ENCODE data around the gene ZNF622.

- RAMPAGE, long total RNA: no peak
- RRBS: 79% methylated on average over 3 of the region's 24 CpGs
These were observed 214.8 kb downstream of the TRIO start for GRCh38 chr5:14357817-14358390.

GRCh38 chr5:14402678-14403205 lies 178.8 kb upstream of the OTULINL start:
- RAMPAGE, long total RNA: no peak
- RRBS: no CpG with 5 or more reads among the region's 3 CpGs

GRCh38 chr5:14419562-14420302 lies 161.9 kb upstream of the OTULINL start:
- RAMPAGE, long total RNA: no peak
- RRBS: no CpG with 5 or more reads among the region's 20 CpGs

- RAMPAGE, long total RNA: no peak
- RRBS: no CpG with 5 or more reads among the region's 13 CpGs
These were observed 131.6 kb upstream of the OTULINL start for GRCh38 chr5:14449736-14450613.

DNA sequence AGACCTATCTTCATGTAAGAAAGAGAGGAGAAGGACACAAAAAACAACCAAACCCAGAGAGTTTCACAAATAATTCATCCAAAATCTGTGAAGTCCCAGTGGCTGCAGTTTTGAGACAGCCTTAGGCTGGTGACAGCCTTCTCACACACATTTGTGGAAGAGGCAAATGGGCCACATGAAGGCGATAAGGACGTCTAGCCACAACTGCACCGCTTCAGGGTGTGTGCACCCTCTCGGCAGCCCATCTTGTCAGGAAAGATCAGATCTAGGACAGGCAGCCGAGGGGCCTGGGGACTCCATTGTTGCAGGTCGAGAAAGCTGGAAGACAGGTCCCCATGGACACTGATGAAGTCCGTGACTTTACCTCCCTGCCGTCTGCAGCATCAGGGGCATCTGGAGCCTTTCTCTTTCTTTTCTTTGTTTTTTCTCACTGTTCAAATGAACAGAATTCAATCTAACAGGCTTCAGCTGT lies 112.1 kb upstream of the OTULINL start:
- RAMPAGE, long total RNA: no peak
- RRBS: no CpG with 5 or more reads among the region's 8 CpGs

DNA sequence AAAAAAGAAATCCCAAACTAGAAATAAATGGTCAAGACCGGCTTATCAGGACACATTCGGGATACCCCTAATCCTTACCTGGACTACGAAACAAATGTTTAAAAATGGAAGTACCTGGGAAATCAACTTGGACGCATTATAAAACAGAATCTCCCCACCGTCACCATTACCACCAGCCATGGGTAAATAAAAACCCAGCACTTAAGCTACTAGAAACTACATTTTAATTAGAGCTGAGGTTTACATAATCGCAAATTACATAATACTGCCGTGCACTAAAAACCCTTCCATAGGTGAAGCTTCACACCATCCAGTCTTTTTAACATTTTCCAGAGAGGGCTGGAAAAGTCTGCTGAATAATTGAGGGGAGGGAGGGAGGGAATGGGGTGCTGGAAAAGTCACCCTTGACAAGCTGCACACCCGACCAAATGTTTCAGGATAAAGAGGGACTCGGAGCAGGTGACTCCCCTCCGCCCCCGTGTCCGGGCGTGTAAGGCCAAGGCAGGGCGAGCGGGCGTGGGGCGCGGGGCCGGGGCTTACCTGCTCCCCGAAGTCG lies 688 bp downstream of the ANKH start:
- RAMPAGE, long total RNA: no peak
- RRBS: 2% methylated on average over 10 of the region's 21 CpGs

DNA sequence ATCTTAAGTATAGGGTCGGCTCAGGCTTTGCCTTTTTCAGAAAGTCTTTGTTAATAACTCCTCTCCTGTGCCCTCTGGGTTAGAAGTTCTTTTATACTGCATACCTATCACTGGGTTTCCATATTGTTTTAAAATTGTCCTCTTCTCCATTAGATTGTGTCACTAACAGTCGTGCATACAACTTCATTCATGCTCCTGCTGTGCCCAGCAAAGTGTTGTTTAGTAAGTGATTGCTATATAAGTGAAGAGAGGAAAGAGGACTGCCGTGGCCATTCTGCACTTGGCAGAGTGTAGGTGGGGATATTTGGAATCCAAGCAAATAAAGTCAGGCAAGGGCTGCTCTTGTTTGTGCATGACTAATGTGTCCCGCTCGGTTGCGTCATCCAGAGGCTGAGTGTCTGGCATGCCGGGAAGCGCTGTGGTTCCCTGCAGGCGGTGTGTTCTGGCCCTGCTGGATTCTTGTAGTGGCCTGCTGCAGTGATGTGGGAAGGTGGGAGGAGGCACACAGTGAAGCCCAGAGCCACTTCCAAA lies 136.8 kb upstream of the ANKH start:
- RAMPAGE, long total RNA: no peak
- RRBS: no CpG with 5 or more reads among the region's 9 CpGs

DNA sequence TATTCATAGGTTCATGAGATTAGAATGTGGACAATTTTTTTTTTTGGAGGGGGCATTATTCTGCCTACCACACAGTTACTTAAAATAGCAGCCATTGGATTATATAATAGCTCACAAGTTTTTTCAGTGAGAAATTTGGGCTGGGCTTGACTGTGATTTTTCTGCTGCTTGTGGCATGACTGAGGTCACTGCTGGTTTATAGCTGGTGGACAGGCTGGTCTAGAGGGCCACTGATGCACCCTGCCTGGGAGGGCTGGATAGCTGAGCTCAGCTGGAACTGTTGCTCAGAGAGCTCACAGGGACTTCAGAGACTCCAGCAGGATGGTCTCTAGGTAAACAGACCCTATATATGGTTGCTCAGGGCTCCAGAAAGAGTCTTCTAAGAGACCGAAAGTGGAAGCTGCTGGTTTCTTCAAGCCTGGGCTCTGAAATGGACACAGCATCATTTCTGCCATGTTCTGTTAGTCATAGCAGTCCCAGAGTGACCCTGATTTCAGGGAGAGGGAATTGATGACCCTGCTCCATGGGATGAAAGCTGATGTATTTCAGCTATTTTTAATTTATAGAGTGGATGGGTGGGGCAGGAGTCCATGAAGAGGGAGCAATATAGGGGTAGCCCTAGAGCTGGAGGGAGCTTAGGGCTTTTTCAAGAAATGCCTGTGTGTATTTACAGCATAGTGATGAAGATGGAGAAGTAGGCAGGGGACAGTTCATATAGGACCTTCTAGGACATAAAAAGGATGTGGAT lies 135.2 kb downstream of the FBXL7 start:
- RAMPAGE, long total RNA: no peak
- RRBS: no CpG with 5 or more reads among the region's 1 CpG

DNA sequence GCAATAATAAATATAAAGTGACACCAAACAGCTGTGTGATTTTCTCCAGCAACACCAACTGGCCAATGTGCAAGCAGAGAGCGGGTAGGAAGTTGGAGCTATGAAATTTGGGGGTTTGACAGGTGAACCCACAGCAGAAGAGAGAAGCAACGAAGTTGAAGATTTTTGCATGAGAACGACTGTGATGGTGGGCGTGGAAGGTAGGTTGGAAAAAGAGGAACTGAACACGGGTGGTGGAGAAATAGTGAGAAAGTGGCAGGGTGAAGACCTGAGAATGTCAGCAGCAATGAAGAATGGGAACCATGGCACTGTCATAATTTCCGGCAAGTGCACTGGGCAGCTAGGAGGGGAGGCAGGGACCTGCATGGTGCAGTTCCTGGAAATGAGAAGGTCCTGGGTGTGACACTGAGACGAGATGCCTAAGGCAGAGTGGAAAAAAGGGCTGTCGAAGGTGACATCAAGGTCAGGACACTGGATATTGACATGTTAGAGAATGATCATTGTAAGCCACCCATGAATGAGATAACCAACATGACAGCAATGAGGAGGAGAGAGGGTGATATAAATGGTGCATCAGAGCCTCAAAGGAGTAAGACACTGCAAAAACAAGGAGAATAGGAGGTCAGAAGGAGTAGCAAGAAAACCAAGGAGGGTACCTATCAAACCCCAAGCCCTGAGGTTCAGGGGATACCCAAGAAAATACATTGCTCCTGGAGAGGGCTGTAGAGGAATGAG lies 283.1 kb downstream of the FBXL7 start:
- RAMPAGE, long total RNA: no peak
- RRBS: no CpG with 5 or more reads among the region's 8 CpGs

GRCh38 chr5:15835874-15836770 lies 336.1 kb downstream of the FBXL7 start:
- RAMPAGE, long total RNA: no peak
- RRBS: no CpG with 5 or more reads among the region's 6 CpGs

DNA sequence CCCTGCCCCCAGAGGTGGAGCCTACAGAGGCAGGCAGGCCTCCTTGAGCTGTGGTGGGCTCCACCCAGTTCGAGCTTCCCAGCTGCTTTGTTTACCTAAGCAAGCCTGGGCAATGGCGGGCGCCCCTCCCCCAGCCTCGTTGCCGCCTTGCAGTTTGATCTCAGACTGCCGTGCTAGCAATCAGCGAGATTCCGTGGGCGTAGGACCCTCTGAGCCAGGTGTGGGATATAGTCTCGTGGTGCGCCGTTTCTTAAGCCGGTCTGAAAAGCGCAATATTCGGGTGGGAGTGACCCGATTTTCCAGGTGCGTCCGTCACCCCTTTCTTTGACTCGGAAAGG lies 267.6 kb downstream of the MARCHF11 start:
- RAMPAGE, long total RNA: no peak
- RRBS: no CpG with 5 or more reads among the region's 19 CpGs

DNA sequence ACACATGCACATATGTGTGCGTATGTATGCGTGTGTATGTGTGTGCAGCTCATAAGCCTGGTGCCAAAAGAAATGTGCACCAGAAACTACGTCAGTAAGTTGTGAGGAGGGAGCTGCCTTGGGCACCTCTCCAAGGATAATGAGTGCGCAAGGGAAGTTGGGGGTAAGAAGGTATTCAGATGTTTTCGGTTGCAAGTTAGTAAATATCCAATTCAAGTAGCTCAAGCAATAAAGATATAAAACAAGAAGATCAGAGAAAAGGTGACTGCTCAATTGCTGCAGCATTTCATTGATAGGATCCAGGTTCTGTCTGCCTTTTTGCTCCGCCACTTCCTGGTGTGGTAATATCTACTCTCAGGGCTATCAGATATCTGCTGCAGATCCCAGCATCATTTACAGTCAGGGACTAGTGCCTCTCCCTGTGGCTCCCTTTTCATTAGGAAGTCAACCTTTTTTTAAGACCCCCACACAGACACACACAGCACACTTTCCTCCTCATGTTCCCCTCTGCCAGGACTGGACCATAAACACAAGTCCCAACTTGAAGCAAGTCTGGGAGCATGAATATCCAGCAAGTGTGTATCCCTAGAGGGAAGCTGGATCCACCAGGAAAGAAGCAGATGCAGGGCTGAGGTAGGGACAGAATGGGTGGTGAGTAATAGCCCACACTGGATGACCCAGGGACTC lies 53.8 kb downstream of the ZNF622 start:
- RAMPAGE, long total RNA: no peak
- RRBS: no CpG with 5 or more reads among the region's 6 CpGs

DNA sequence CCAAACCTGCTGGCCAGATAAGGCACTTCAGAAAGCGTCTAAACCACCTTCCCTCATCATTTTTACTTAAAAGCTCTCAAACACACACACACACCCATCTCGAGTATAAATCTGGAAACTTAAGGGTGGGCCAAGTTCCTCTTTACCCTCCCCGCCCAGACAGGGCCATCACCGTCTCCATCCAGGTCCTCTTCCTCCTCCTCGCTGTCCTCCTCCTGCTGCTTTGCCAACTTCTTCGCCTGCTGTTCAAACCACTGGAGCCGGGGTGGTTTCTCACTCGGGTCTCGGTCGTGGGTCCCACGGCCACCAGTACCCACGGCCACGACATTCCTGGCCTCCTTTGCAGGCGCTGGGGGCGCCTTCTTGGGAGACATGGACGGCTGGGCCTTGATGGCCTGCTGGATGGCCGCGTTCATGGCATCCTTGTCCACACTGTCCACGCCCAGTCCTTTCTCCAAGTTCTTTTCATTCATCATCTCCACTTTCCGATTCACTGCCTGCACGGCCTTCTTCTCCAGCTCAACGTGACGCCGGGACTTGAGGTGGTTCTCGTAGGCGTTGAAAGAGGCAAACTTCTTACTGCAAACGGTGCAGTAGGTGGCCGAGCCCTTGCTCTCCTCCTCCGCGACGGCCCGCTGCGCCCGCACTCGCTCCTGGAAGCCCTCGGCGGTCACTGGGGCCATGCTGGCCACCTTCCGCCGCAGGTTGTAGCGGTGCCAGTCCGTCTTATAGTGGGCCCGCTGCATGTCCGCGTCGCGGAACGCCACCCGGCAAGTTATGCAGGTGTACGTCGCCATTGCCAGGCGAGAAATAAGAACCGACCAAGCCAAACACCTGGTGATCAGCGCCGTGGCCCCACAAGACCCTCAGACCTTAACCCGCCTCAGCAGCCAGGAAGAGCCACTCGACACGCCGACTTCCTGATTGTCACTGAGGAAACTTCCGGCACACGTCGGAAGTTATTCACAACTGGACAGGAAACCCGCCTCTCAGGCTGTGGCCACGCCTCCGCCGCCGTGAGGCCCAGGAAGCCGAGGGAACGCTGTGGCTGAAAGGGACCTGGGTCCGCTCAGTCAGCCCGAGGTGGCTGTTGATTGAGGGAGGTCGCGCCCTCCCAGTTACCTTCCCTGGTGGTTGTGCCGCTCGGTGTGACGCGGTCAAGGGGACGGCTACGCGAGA lies at the start of gene ZNF622:
TSS of gene ZNF622 (minus strand) at position 932 of the 1,179 bp plus-strand sequence.
- RAMPAGE, long total RNA: start-site peak on the minus strand centred at position 902 of the sequence, 68 bp wide, 788 and 60 reads in 2 replicates
- RRBS: no CpG with 5 or more reads among the region's 79 CpGs

- RAMPAGE, long total RNA: no peak
- RRBS: no CpG with 5 or more reads among the region's 5 CpGs
These were observed 70.7 kb upstream of the ZNF622 start for GRCh38 chr5:16536283-16536621.

DNA sequence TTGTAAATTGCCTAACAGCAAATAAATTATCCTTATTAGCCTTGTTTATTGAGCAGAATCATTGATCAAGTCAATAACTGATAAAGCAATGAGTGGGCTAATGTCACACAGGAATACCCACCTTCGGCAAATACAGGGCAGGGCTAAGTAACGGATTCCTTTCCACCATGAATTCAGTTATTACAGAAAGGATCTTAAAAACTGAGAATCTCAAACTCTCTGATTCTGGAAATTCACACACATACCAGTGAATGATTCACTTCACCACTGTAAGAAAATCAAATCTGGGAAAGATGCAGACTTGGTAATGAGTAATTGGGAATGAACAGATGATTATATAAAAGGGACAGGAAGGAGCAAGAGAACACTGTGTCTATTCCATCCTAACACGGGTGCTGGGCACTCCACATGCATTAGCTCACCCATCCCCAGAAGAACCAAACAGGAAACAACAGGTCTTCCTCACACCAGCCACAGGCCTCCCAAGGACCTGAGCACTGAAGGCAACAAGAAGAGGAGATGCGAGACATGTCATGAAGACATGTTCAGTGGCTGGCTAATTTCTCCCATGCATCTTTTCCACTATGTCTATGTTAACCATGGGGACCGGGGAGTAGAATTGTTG lies 74.8 kb upstream of the ZNF622 start:
- RAMPAGE, long total RNA: no peak
- RRBS: no CpG with 5 or more reads among the region's 5 CpGs

DNA sequence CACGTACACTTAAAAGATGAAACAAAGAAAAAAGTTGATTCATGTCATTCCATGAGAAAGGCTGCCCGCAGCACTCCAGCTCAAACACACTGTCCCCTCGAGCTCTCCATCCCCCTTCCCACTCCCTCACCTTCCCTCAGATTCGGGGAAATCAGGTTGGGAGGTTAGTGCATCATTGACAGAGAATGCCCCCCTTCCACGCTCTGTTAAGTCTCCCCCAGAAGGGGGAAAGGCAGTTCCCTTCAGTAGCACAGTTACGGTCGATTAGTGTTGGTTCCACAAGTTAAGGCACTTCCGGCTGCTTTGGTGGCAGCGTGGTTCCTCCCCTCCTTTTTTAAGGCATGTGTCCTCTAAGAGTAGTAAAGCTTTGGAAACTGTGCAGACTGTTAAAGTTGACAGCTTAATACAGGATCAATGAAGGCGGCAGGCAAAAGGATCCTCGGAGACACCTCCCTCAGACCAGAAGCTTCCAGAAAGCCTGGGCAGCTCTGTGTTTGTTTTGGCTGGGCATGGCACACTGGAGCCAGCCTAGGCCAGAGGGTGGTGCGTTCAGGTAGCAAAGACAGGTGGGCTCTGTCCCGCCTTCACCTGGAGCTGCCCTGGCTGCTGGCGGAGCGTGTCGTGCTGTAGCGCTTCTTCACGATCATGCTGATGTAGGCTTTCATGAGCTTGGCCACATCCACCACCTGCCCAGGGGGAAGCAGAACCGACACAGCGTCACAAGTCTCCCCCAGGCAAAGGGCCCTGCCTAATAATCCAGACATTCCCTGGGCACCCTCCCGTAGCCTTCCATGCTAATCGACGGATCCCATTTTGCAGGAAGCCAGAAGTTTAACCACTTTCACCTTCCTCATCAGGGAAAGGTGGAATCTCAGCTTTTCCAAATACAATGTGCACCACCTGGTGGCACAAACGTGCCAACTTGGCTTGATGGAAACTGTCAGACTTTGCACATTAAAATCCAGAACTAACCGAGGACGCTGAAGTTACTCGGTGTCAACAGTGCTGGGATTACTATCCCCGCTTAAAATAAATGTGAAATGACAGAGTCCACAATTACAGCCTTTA lies 49.6 kb upstream of the RETREG1 start:
- RAMPAGE, long total RNA: no peak
- RRBS: no CpG with 5 or more reads among the region's 28 CpGs

- RAMPAGE, long total RNA: no peak
- RRBS: no CpG with 5 or more reads among the region's 4 CpGs
These were observed 50.4 kb upstream of the RETREG1 start for GRCh38 chr5:16667176-16667568.

DNA sequence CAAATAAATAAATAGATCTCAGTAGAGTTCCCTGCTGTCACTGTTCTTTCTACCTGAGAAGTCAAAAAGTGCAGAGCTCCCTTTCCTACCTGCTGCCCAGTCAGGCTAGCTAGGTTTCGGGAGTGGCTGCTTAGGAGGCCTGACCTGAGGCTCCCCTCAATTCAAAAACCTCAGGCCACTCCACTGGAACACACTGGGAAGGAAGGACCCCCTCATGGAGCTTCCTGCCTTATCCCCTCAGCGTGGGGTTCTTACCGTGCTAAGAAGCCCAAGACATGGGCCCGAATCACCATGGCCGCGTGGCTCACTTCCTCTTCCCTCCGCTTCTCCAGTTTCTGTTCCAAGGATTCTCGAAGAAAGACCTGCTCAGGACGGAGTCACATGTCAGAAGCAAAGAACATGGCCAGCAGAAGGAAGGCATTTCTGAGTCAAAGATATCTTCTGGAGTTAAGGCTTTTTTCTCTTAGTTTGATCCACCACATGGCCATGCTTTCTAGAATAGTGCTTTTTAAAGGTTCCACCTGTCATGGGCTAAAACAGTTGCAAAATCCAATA lies 87.6 kb upstream of the RETREG1 start:
- RAMPAGE, long total RNA: no peak
- RRBS: no CpG with 5 or more reads among the region's 9 CpGs

DNA sequence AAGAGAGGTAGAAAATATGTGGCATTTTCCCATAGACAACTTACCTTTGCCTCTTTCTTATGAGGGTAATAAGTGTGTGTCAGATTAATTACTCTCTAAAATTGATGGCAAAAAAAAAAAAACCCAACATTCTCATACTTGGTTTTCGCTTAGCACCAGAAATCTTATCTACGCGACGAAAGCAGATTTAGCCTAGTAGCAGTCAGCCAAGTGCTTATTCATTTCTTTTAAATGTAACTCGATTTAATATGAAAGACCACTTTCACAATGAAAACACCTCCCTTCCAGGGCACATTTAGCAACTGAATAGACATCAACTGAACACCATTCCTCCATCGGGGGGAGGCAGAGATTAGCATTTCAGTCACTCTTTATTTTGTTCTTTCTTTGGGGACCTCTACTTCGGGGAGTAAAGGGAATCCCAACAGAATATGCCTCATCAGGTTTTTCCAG lies 124.0 kb upstream of the RETREG1 start:
- RAMPAGE, long total RNA: no peak
- RRBS: no CpG with 5 or more reads among the region's 7 CpGs

- RAMPAGE, long total RNA: no peak
- RRBS: no CpG with 5 or more reads among the region's 12 CpGs
These were observed 126.3 kb downstream of the MYO10 start for GRCh38 chr5:16809643-16810344.

Data from hepatocyte (in vitro differentiated cells and primary cell).